Iris pigment epithelial cell (primary cell): ENCODE measurements around the gene TBCEL.

DNA sequence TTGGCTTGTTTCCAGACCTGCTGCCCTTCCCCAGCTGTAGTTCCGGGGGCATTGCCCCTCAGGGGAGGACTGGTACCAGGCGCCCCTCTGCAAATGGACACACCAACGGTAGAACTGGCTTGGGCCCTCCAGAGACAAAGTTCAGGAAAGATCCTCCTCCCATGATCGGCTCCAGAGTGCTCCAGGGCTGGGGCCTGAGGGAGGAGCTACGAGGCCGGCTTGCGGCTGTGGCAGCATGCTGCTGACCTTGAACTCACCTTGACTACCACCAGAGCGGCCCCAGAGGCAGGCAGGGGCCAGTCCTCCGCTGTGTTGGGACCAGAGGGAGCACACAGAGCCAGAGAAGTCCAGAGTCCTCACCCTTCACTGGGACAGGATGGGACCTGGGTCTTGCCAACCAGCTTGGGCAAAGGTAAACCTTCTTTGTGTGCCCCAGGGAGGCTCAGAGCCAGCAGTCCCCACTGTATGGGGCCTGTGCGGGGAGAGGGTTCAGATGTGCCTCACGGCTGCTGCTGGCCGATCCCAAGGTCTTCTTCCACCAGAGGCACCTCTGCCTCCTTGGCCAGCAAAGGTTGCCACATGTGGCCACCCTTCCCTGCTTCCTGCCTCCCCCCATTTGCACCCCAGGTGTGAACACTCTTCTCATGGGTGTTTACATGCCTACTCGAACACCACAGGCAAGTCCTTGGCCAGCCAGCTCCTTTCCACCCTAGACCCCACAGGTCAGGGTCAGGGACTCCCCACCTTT is 17.6 kb upstream of the OAF start:
- RRBS = 39% methylated on average over 1 of the region's 13 CpGs

- RRBS = no CpG with 5 or more reads among the region's 23 CpGs
Measured at GRCh38 chr11:120255306-120256094, 15.6 kb downstream of the POU2F3 start.

GRCh38 chr11:120336618-120337309 is 551 bp downstream of the ARHGEF12 start:
- RRBS = 2% methylated on average over 20 of the region's 57 CpGs

GRCh38 chr11:120339385-120340133 is 3.3 kb downstream of the ARHGEF12 start:
- RRBS = no CpG with 5 or more reads among the region's 8 CpGs

DNA sequence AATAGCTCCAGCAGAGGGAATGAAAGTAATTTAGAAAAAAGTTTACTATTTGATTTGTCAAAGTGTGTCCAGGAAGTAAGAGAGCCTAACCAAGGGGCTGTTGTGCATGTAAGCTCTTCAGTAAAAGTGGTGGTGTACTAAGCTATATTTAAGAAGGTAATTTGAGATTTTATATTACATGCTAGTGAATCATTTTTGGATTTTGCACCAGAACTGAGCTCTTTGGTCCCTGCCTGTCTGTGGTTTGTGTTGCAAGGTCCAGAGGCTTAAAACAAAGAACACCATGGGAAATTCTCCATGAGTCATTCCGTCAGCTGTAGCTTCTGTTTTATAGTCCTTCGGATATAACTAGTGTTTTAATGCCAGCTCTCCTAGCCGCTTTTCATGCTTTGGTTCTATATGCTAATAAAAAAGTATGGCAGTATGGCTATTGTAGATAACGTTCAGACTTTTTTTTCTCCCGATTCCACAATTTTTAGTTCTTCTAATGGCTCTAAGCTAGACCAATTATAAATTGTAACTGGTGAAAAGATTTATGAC is 64.6 kb downstream of the ARHGEF12 start:
- RRBS = no CpG with 5 or more reads among the region's 5 CpGs

- RRBS = no CpG with 5 or more reads among the region's 4 CpGs
Measured at GRCh38 chr11:120447825-120448578, 63.5 kb upstream of the GRIK4 start.

- RRBS = no CpG with 5 or more reads among the region's 3 CpGs
Measured at GRCh38 chr11:120453495-120454078, 58.0 kb upstream of the GRIK4 start.

GRCh38 chr11:120532392-120533281 is 21.1 kb downstream of the GRIK4 start:
- RRBS = no CpG with 5 or more reads among the region's 12 CpGs

DNA sequence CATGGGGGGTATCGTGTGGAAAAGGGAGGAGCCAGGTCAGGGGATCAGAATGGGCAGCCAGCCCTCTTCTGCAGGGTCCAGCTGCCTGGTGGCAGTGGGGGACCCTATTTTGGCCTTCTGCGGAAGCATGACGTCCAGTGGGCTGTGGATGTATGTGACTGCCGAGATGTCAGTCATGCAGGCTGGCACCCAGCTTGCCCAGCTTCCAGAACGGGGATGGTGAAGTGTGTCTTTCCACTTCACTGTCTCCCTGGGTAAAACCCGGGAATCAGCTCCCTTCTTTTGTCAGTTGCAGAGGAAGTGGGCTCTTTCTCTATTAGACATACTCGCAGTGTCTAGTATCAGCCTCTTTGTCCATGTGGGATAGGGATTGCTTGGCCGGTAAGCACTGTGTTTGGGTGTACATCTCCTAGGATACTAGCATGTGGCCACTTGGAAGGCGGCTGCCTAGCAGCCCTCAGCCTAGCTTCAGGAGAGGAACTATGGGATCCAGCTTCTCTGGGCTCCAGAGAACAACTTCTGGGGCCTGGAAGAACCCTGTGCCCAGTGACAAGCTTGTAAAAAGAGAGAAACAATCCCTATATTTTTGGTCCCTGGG is 51.4 kb downstream of the GRIK4 start:
- RRBS = no CpG with 5 or more reads among the region's 9 CpGs

DNA sequence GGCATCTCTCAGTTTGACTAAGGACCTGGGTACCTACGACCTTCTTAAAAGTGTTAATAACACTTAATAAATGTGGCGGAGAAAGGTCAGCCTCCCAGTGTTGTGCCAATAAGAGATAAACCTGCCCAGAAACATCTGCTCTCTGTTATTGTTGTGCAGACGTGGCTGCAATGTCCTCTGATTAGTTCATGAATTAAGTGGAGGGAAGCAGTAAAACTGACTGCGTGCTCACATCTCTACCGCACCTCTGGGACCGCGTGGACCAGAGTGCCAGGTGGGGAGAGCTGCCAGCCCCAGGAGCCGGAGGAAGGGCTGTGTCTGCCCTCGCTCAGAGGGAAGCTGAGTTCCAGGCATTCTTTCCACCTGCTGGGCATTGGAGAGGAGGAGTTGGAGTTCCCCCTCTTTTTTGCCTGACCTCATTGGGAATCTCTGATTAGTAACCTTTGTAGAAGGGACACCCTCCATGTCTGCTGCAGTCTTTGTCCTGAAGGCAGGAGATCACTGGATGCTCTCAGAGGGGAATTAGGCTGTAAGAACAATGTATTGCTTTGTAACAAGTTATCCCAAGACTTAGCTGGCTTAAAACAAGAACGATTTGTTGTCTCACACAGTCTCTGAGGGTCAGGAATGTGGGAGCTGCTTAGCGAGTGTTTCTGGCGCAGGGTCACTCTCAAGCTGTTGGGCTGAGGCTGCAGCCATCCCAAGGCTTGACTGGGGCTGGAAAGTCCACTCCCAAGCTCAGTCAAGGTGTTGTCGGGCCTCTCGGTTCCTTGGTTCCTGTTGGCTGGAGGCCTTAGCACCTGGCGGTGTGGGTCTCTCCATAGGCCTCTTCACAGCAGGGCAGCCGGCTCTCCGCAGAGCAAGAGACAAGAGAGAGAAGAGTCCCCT is 247.7 kb upstream of the TBCEL start:
- RRBS = no CpG with 5 or more reads among the region's 17 CpGs

- RRBS = no CpG with 5 or more reads among the region's 6 CpGs
Measured at GRCh38 chr11:120950857-120951264, 73.0 kb upstream of the TBCEL start.

DNA sequence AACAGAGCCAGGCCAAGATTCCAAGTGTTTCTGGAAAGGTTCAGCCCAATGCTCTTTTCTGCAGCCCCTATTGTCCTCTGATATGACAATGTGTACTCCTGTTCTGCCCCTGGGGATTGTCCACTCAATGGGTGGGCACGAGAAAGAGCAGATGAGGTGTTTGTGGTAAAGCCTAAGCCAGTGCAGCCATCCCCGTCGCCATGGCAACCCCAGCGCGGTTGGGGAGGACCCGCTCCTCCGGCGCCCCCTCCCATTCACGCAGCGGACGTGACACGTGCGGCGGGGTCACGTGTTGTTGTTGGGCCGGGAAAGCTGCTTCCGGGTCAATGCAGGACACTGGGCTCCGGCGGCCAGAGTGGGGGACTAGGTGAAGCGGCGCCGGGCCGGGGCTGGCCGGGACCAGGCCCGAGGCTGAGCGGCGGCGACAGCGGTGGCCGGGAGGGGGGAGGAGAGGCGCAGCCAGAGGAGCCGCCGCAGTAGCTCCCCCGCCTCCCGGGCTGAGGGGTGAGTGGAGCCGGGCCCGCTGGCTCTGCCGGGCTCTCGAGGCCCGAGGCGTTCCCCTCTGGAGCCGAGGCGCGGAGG is at the start of gene TBCEL:
Gene TBCEL, plus strand, starts transcription at position 315 of the 582 bp plus-strand sequence.
- RRBS = 2% methylated on average over 22 of the region's 44 CpGs

DNA sequence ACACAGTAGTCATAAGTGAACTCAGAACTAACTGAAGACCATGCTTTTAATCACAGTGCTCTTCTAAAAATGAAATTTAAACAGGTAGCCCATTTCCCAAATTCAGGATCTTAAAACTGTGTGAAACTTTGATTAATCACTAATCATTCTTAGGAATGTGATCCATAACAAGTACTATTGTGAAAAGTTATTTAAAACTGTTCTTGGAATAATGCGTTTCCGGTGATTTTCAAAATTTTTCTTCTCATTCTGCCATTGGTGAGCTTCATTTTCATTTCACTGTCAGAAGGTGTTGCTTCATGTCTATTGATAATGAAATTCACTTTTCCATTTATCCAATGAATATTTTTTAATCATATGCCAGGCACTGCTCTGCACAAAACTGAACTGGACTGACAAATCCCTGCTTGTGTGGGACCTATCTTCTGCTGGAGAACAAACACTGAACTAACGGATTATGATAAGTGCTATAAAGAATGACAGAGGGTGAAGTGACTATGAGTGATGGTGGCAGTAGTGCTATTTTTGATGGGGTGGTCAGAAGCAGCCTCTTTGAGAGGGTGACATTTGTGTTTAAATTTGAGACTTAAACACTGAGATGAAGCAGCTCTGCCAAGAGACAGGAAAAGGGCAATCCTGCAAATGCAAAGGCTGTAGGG is 5.8 kb downstream of the TBCEL start:
- RRBS = no CpG with 5 or more reads among the region's 3 CpGs

DNA sequence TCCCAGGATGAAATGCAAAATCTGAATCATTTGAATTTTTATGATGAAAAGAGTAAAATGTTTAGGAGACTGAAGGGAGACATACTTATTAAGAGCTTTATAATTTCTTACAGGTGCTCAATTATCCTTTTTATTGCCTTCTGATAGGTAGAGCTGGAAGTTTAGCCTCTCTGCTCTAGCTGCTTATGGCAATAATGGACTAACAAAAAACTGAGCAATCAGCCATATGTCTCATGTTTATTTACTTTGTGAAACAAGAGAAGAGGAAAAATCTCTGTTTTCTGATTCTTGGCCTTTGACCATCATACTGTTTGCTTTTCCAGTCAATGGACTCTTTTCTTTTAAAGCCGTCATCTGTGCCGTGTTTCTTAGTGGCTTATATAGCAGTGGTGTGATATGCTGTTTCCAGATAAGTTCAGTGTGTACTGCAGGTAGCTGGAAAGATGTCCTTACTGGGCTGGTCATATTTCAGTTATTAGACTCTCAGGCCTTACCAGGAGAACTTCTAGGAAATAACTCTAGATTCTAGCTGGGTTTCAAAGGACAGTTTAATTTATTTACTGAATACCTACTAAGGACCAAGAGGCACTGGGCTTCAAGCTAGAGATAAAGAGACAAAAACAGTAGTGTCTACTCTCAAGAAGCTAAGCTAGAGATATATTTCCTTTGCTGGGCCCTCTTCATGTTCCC is 33.6 kb upstream of the TECTA start:
- RRBS = no CpG with 5 or more reads among the region's 2 CpGs

GRCh38 chr11:121307207-121307950 is 14.8 kb downstream of the SC5D start:
- RRBS = no CpG with 5 or more reads among the region's 8 CpGs

DNA sequence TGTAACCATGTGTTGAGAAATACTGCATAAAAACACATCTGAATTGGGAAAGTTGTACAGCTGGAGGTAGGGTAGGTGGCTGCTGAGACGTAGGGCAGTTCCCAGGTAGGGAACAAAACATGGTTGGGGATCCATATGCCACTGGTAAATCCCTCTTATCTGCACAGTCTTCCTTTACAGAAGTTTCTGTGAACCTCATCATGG is 66.3 kb downstream of the SC5D start:
- RRBS = no CpG with 5 or more reads among the region's 1 CpG

DNA sequence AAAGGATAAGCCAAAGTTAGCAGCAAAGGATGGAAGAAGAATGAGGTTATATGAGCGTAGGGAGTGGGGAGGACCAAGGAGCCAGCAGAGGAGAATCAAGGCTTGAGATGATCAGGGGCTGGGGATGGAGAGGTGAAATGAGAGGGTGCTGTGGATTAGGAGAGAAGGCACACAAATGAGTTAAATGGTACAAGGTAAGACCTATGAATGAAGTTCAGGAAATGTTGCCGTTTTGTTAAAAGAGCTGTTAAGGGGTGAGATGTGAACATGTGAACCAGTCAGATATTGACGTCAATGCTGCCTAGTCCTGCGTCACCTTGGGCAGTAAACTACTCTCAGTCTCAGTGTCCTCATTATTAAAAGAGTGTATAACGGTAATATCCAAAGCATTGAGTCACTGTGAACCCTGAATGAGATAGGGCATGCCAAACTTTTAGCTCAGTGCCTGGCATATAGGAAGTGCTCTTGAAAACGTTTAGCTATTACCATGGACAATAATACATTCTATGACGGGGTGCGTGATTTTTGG is 33.0 kb downstream of the SORL1 start:
- RRBS = no CpG with 5 or more reads among the region's 8 CpGs

DNA sequence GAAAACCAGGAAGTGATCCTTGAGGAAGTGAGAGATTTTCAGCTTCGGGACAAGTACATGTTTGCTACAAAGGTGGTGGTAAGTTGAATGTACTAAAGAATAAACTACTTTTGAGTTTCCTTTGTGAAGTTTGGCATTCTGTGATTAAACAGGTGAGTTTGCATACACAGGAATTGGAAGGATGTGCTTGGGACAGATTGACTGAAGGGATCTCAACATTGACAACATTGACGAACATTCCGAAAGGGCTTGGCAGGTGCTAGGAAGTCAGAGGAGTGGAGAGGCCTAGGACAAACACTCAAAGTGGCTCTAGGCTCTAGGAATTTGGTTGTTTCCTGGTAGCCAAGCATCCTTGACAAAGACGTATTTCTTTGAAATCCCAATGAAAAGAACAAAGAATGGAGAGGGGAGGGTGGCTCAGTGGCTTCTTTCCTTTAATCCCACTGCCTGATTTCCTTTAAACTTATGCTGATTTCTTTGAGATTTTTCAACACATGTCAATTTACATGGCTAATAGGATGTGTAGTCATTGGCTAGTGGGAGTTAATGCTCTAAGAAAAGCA is 44.9 kb downstream of the SORL1 start:
- RRBS = no CpG with 5 or more reads among the region's 4 CpGs

DNA sequence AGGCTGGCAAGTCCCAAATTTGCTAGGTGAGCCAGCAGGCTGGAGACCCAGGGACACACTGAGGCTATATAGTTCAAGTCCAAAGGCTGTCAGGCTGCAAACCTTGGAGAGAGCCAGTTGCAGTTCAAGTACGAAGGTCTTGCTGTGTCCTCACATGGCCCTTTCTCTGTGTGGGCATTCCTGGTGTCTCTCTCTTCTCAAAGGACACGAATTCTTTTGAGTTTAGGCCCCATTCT is 135.1 kb downstream of the SORL1 start:
- RRBS = no CpG with 5 or more reads among the region's 2 CpGs

GRCh38 chr11:121887597-121888020 is 228.4 kb downstream of the BLID start:
- RRBS = no CpG with 5 or more reads among the region's 2 CpGs